ENCODE measurements around a stretch of chr22.

- RRBS: no CpG with 5 or more reads among the region's 14 CpGs
These were observed 5.9 kb downstream of the ARSA start for GRCh38 chr22:50621909-50622588.

- RRBS: no CpG with 5 or more reads among the region's 15 CpGs
These were observed 13.9 kb upstream of the ARSA start for GRCh38 chr22:50641695-50642373.

- RRBS: 4% methylated on average over 33 of the region's 67 CpGs
These were observed 46.2 kb upstream of the ARSA start for GRCh38 chr22:50674113-50674609.

- RRBS: 73% methylated on average over 6 of the region's 21 CpGs
These were observed 39.6 kb upstream of the ACR start for GRCh38 chr22:50698303-50698981.

- RRBS: no CpG with 5 or more reads among the region's 49 CpGs
These were observed 27.6 kb upstream of the ACR start for GRCh38 chr22:50709905-50711248.

- RRBS: 86% methylated on average over 12 of the region's 28 CpGs
These were observed 16.8 kb upstream of the ACR start for GRCh38 chr22:50721230-50721656.

Measured in HGPS cell (cell line).